Tongue (tissue), 2 donors: ENCODE results near the gene KIN.

DNA sequence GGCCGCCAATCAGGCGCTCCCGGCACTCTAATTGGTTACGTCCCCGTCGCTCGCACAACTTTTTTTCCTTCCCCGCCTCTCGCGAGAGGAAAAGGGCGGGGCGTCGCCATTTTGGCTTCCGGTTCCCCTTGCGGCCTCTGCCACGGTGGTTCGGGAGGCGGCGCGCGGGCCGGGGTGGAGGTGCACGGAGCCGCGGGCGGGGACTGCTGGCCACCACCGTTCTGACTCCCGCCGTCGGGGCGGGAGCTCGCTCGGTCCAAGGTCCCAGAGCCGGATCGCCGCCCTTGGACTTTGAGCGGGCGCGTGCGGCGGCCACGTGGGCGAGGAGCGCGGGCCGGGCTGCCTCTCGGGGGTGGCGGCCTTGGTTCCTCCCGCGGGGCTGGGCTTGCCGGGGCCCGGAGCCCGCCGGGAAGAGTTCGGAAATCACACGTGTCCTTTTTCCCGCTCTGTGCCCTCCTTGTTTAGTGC, 321 bp upstream of the GDI2 start:
- RAMPAGE, long total RNA = no peak

DNA sequence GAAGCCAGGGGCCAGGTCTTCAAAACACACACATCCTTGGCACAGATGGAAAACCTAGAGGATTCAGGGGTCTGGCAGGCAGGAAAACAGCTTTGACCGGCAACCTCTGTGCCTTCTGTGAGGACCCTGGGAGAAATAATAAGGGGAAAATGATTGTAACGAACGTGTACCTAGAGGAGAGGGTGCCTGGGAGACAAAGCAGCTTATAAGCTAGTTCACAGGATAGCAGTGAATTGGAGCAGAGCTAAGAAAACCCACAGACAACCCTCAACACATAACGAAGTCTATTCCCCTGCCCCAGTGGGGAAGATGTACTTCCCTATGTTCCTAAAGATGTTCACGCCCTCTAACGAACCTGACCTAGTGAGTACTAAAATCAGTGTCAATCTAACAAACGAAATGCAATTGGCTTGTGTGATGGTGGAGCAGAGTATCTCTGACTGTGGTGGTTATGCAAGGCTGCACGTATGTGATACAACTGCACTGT, 1.5 kb downstream of the ANKRD16 start:
- RAMPAGE, long total RNA = no peak

- RAMPAGE, long total RNA = no peak
Observed at GRCh38 chr10:5911183-5911831, 21.3 kb downstream of the FBH1 start.

DNA sequence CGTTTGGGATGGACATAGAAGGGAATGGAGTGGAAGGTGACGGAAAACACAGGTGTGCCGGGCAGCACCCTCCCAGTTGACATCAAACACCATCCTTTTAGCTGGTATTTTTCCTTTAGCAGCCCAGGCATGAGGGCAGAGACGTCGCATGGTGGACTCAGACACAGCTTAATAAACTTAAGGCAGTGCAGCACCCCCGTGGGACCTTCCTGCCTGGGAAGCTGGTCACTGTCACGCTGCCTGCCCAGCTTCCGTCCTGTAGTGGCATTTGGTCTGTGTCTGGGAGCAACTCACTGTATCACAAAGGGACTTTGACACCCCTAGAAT, 35.8 kb downstream of the IL15RA start:
- RAMPAGE, long total RNA = no peak

GRCh38 chr10:6074739-6075519, 12.8 kb upstream of the IL2RA start:
- RAMPAGE, long total RNA = no peak

GRCh38 chr10:6091492-6092193, 2.8 kb downstream of the RBM17 start:
- RAMPAGE, long total RNA = no peak

DNA sequence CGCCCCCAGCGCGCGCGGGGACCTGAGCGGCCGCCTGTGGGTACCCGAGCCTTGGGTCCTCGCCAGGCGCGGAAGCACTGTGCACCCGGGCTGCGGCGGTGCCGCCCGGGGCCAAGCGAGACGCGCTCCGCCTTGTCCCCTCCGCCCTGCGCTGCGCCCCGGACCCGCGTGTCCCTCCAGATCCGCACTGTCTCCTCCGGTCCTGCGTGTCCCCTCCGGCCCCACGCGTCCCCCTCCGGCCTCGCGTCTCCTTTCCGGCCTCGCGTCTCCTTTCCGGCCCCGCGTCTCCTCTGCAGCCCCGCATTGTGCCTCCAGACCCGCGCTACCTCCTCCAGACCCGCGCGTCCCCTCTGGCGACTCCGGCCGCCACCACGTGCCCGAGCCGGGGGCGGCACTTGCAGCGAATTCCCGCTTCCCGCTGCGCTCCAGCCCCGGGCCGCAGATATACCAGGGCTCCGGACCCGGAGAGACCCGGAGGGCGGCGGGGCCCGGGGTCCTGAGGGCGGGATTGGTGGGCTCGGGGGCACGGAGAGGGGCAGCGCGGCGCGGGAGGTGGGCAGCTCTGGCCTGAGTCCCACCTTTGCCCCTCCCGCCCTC, 56.3 kb downstream of the RBM17 start:
- RAMPAGE, long total RNA = no peak

GRCh38 chr10:6222309-6223083, 19.8 kb downstream of the PFKFB3 start:
- RAMPAGE, long total RNA = no peak

- RAMPAGE, long total RNA = no peak
Observed at GRCh38 chr10:6236597-6237147, 33.9 kb downstream of the PFKFB3 start.

- RAMPAGE, long total RNA = no peak
Observed at GRCh38 chr10:6299850-6300987, 97.5 kb downstream of the PFKFB3 start.

- RAMPAGE, long total RNA = no peak
Observed at GRCh38 chr10:6399271-6399612, 180.8 kb downstream of the PRKCQ start.

- RAMPAGE, long total RNA = no peak
Observed at GRCh38 chr10:6428042-6428423, 152.0 kb downstream of the PRKCQ start.

DNA sequence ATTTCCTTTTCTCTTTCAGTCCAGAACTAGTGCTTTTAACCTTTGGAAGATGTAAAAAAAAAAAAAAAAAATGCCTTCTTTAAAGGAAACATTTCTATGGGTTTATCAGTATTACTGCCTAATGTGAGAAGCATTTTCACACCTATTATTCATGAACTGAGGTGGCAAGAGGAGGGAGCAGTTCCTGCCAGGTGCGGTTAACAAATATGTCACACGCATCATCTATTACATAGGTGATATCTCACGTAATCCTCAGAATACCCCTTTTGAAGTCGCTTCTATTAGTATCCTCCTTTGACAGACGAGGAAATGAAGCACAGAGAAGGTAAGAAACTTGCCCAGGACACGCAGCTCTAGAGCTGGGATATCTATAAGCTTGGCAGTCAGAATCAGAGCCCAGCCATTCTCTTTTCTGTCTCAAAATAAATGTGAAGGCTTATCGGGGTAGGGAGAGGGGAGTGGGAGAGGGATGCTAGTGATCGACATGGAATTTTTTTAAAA, 87.8 kb downstream of the PRKCQ start:
- RAMPAGE, long total RNA = no peak

DNA sequence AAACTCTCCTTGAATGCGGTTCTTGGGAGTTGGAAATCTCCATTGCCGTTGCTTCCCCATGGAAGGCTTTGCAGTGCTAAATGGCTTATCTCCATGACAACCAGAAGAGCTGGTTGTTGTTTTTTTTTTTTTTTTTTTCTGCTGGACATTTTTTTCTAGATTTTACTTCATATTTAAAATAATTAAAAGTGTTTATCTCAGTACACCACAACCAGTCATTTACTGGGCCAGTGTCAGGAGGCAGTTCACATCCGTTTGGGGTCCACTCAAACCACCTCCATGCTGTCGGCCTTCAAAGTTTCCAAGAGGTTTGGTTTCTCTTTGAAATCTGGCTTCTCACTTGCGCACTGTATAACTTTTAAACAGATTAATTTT, 348.6 kb upstream of the PRKCQ start:
- RAMPAGE, long total RNA = no peak

DNA sequence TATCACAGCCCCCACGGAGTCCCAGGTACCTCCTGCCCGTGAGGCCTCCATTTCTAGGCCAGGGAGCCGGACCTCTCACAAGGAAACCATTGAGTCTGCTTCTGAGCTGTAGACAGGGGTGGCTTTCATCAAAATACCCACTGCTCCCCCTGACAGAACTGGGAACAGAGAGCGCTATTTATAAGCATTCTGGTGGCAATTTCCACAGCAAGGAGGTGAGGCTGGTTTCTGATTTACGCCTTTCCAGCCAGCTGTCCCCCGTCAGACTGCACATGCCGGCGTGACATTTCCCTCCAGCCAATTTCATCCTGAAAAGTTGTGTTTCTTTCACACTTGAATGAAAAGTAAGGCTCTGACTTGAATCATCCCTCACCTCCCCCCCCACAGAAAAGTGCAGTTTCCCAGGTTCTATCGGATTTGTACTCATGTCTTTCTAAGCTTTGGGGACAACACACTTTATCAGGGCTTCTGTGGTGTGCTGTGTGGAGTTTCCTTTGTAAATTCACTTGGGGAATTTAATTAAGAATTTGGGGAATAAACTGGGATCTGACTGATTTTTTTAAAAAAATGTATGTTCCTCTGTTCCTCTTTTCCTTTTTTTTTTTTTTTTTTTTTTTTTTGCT, 407.6 kb upstream of the PRKCQ start:
- RAMPAGE, long total RNA = no peak

GRCh38 chr10:7119522-7120094, 291.2 kb downstream of the SFMBT2 start:
- RAMPAGE, long total RNA = no peak

DNA sequence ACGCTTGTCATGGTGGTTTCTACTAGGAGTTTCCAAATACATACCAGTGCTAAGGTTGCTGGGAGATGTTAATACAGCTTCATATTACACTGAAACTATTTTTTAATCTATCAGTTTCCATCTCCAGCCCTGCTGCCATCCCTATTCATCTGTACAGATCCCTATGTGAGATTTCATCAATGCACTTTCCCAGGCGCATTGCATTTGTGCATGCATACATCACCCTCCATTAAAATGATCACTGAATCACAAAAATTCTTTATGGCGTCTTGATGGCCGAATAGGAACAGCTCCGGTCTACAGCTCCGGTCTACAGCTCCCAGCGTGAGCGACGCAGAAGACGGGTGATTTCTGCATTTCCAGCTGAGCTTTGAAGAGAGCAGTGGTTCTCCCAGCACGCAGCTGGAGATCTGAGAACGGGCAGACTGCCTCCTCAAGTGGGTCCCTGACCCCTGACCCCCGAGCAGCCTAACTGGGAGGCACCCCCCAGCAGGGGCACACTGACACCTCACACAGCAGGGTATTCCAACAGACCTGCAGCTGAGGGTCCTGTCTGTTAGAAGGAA, 273.6 kb downstream of the SFMBT2 start:
- RAMPAGE, long total RNA = no peak

DNA sequence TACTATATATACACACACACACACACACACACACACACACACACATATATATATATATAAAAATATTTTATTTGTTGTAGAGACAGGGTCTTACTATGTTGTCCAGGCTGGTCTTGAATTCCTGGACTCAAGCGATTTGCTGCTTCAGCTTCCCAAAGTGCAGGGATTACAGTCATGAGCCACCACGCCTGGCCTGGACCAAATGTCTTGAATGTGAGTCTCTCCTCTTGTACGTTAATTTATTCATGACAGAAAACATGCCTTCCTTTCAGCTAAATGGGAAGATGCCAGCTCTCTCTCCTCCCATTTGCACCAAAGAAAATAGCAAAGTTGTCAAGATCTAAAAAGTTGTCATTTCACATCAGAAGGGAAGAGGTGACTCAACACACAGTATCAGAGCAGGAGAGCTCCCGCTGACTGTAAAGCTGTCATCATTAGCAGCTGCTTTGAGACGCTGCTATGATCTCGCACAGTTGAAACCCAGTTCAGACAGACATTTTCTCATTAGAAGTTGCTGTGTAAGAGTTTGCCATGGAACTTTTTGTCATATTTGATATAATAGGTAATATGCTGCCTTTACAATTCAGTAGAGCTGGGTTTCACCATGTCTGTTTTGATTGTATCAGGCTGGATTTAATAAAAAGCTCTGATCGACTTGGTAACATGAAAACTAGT, 224.3 kb downstream of the SFMBT2 start:
- RAMPAGE, long total RNA = no peak

DNA sequence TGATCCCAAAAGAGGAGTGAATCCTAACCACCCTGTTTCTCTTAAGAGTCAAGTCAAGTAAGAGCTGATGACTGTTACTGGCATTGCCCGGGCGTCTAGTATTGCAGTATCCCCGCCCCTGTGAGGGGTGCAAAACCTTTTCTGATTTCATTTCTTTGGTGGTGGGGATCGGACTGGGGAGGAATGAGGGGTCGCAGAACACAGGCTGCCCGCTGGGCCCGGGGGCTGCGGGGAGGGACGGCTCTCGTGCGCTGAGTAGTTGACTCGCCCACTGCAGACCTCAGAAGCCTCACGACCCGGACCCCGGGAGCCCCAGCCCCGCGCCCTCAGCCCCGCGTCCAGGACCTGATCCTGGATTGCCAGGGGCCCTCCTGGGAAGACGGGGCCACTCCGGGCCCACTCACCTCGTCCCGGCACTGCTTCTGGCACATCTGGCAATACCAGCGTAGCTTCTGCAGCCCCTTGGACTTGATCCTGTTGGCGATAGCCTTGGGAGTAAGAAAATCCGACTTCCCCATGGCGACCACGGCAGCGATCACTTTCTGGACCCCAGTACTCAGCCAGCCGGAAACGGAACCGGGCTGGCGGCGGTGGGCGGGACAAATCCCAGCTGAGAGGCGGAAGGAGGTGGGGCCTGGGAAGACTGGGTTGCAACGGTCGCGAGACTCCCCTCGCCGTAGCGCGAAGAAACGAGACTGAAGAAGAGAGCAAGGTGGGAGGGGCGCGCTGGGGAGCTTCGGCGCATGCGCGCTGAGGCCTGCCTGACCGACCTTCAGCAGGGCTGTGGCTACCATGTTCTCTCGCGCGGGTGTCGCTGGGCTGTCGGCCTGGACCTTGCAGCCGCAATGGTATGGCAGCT, at the start of gene KIN:
KIN (minus strand) TSS at position 578 of the 859 bp plus-strand sequence.
- RAMPAGE, long total RNA = start-site peak on the minus strand centred at position 565 of the sequence, 29 bp wide, 217 and 27 reads in 2 replicates; start-site peak on the plus strand centred at position 771 of the sequence, 66 bp wide, 7,168 and 1,635 reads in 2 replicates

DNA sequence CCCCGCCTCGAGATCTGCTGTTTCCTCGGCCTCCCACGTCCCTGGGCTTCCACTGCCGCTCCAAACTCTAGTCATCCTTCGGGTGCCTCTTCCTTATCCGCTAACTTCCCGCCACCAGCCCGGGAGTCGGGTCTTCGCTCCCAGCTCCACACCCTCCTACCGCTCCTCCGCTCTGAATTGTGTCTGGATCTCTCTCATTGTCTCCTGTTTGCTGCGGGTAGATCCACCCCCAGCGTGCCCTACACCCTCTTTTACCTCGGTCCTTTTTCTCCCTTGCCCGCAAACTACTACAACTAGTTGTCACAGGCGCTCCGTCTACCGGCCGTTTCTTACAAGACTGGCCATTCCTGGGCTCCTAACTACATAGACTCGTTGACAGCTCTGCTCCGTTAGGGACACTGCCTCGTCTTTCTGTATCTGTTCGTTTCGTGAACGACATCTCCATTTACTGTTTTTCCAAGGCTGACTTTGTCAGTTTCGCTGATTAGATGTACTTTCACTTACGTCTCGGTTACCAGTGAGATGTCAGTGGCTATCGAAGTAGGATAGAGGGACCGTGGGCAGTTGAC, 754 bp downstream of the TAF3 start:
- RAMPAGE, long total RNA = no peak